Subcutaneous adipose tissue (tissue), 3 donors: ENCODE data around the gene TNK2.

- PRO-cap: no peak
- RAMPAGE, long total RNA, 3 experiments: start-site peak on the minus strand in 1 of 3 experiments, at chr3:194312972-194312980 at its widest, 5 reads per replicate
These were observed 38.4 kb downstream of the CPN2 start for GRCh38 chr3:194312505-194313387.

GRCh38 chr3:194343853-194344344 is 7.2 kb downstream of the CPN2 start:
- PRO-cap: no peak
- RAMPAGE, long total RNA, 3 experiments: no peak in any of the 3 experiments

DNA sequence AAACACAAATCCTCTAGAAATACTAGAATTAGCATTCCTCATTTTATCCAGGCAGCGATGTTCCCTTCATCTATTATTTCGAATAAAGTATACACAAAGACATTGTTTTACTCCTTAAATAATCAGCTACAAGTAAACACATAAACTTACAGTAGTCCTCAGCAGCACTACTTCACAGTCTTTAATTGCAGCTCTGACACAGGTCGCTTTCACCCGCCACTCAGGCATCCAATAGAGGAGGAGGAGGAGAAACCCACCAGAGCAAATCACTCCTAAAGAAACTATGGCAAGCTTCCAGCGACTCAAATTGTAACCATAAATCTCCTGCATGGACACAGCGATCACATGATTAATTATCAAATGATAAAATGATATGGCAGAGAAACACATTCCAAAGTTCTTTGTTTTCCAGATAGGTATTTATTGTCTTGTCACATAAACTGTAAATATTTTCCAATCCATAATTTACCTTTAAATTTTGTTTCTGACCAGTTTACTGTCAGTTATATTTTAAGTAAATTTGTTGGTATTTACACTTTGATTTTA is 26.2 kb downstream of the ATP13A3 start:
- PRO-cap: no peak
- RAMPAGE, long total RNA, 3 experiments: no peak in any of the 3 experiments

DNA sequence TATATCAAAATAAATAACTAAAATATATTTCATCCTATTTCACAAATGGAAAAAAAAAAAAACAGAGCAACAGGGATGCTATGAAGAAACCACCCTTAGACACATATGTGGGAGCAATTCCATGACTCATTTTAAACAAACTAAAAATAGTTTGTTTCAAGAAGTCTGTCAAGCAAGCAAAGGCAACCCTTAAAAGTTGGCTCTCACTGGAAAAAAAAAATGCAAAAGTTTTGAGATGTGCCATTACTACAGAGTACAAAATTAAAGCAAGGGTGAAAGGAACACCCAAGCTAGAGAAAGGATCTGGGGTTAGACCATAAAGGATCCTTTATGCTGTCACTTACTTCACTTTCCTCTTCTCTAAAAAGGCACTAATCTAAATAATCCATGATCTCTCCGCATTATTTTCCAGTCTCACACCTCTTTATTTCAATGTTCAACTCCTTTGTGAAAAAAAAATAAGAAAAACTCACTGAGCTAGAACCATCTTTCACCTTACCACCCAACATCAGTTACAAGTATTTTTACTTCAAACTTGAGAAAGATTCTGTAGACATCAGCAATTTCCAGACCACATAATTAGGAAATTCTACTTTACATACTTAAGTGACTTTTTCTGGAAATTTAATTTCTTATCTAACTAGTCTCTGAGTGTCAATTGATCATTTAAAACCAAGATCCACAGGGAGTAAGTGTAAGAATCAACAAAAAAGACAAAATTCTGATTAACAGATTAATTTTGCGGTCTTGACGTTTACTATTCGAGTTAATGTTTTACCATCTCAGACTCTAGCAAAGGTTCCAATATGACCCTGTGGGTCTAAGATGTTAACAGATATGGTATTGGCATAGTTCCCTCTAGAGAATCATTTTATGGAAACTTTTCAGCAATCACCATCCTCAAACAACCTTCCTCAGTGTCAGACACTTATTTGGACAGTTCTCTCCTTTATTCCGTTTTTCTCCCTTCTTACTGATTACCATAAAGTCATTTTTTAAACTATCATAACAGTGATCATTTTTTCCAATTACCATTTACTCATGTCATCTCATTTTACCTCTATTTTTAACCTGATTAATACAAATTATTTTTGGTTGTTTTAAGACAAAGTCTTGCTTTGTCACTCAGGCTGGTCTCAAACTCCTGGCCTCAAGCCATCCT is 5.2 kb downstream of the ATP13A3 start:
- PRO-cap: no peak
- RAMPAGE, long total RNA, 3 experiments: no peak in any of the 3 experiments

DNA sequence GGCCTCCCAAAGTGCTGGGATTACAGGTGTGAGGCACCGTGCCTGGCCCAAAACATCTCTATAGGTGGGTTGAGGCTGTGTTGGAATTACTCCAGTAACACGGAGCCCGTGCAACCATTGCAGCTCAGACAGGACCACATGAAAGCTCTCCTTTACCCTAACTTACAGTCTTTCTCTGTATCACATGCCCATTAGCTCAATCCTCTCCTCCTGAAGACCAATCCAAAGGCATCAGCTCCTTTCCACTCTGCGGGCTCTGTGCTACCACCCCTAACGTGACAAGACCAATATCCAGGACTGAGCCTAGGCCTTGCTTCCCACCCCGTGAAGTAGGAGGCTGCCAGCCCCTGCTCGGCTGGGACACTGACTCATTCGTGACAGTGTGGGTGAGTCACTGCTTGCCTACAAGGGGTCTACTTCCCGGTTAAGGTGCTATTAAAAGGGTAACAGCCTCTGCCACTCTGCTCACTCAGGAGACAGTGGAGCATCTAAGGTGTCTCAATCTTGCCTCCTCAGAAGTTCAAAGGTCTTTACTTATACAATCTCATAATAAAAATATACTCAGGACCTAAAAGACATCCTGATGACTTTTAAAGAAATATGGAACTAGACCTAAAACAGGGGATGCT is 55.2 kb downstream of the TMEM44 start:
- PRO-cap: bidirectional peak, plus-strand start at position 435 of the sequence, minus-strand start at position 289 of the sequence
- RAMPAGE, long total RNA, 3 experiments: no peak in any of the 3 experiments

GRCh38 chr3:194840632-194840928 is 154.9 kb downstream of the FAM43A start:
- PRO-cap: no peak
- RAMPAGE, long total RNA, 3 experiments: no peak in any of the 3 experiments

DNA sequence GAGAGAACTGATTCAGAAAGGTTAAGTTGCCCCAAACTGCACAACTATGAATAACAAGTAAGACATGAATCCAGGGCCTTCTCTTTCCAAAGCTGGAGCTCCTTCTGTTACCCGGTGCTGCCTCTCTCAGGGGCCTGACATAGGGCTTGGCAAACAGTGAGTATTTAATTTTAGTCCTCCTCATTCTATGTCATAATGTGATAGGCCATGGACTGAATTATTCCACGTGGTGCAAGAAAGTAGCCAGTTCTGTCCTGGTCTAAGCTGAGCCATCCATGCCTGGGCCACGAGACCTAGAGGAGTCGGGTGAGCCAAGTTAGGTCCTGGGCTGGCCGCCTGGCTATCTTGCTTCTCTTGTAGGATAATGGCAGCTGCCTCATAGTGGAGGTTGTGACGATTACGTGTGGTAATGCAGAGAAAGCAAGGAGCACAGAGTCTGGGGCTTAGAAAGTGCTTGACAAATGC is 170.6 kb downstream of the FAM43A start:
- PRO-cap: no peak
- RAMPAGE, long total RNA, 3 experiments: no peak in any of the 3 experiments

GRCh38 chr3:195087086-195087288 is 184.0 kb downstream of the XXYLT1 start:
- PRO-cap: no peak
- RAMPAGE, long total RNA, 3 experiments: no peak in any of the 3 experiments

DNA sequence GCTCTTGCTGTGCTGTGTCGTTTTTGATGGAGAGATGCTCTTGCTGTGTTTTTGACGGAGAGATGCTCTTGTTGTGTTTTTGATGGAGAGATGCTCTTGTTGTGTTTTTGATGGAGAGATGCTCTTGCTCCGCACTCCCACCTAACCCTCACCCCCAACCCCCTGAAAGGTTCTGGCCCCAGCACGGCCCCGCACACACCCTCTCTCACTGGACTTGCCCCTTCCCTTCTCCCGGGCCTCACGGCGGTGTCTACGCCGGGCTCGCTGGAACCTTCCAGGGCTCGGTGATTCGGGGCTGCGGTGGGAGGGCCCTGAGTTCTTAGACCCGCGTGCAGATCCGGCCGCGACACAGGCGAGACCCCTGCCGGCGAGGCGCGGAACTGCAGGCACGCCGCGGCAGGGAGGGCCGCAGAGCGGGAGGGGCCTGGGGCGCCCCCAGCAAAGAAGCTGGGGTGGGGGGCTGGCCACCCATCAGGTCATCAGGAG is 164.7 kb downstream of the XXYLT1 start:
- PRO-cap: unidirectional peak, minus-strand start at position 248 of the sequence
- RAMPAGE, long total RNA, 3 experiments: no peak in any of the 3 experiments

DNA sequence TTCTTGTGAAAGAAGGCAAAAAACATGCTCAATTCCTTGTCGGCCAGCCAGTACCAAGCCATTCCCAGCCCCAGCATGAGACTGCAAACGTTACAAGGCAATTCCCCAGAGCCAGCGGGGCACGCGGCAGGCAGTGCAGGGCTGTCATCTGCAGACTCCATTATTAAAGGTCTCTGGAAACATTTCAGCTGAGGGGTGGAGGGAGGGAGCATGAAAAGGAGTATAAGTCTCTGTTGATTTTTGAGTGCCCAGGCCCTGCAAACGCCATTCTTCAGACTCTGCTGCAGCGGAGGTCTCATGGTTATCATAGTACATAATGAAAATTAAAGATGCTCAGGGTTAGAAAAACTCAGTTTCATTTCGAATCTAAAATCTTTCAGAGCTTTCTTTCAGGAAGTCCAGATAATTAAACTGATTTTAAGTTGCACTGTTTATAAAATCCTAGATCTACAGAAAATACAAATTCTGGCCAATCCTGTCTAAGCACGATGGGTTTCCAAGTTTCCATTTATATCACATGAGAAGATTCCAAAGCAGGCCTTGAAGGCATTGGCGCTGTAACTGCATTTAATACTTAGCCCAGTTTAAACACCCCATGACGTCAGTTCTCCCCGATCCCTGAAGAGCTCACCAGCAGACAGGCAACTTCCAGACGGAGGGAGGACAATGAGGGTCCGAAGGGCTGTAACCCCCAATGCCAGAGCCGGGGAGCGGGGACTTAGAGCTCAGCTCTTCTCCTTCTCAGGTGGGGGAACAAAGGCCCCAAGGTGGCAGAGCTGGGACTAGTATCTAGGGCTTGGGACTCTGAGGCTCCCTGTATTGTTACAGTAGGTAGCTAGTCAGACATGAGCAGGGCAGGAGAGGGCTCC is 117.5 kb downstream of the XXYLT1 start:
- PRO-cap: no peak
- RAMPAGE, long total RNA, 3 experiments: no peak in any of the 3 experiments

DNA sequence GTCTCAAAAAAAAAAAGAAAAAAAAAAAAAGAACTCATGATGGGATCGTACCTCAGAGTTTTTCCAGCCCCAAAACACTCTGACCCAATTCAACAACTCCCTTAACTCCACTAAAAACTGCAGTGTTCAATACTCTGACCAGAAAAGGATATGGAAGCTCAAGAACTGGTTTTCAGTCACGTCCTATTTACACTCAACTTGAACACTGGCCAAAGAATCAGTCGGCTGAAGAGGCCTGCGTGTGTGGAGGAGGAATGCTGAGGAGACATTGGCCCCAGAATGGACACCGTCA is 91.7 kb downstream of the XXYLT1 start:
- PRO-cap: unidirectional peak, plus-strand start at position 220 of the sequence
- RAMPAGE, long total RNA, 3 experiments: no peak in any of the 3 experiments

- PRO-cap: no peak
- RAMPAGE, long total RNA, 3 experiments: no peak in any of the 3 experiments
These were observed 31.0 kb upstream of the XXYLT1 start for GRCh38 chr3:195301947-195302318.

DNA sequence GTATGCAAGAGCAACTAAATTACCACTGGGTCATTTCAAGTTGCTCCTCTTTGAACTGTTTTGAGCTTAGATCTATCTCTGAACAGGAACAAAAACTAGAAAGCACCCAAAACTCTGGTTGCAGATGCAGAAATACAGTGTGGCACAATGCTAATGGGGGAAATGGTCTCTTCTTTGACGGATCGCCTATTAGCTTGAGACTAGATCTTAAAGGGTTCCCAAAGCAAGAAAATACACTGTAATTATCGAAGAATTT is 888 bp downstream of the PPP1R2 start:
- PRO-cap: no peak
- RAMPAGE, long total RNA, 3 experiments: no peak in any of the 3 experiments

- PRO-cap: no peak
- RAMPAGE, long total RNA, 3 experiments: no peak in any of the 3 experiments
These were observed 9.0 kb downstream of the MUC4 start for GRCh38 chr3:195802724-195803216.

GRCh38 chr3:195806053-195806871 is 5.5 kb downstream of the MUC4 start:
- PRO-cap: unidirectional peak, minus-strand start at chr3:195806303
- RAMPAGE, long total RNA, 3 experiments: no peak in any of the 3 experiments

DNA sequence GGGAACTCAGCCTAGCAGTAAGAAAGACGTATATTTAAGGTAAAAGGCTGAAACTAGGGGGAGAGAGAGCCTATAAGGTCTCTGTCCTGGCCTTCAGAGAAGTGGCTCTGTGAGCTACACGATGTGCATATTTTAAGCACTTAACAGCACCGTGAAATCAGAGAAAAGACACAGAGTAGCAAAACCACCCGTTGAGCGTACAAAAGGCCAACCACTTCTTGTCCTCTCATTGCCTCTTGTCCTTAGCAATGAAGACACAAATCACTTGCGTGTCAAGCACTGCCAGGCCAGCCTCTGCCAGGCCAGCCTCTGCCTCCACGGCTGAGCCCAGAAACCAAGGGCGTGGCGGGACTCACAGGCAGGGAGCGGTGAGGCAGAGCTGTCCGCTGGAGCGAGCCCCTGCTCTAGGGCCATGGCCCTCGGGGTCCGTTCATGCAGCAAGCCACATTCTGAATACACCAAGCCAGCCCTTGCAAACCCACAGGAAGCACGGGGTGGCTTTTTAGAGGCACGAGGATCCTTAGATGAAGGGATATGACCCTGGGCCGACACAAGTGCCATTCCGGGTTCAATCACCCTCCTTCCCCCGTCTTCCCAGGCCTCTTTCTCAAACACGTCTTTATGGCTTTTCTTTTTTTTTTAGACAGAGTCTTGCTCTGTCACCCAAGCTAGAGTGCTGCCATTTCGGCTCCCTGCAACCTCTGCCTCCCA is 4.0 kb downstream of the MUC4 start:
- PRO-cap: no peak
- RAMPAGE, long total RNA, 3 experiments: no peak in any of the 3 experiments

DNA sequence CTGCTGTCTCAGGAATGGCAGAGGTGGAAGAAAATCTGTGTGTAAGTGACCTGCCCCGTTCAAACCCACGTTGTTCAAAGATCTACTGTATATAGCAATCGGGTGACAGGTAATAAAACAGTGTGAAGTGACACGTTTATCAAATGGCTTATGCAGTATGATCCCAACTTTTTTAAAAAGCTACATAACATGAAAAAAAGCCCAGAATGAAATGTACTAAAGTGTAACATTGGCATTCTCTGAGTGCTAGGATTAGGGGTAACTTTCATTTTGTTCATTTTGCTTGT is 16.6 kb upstream of the MUC4 start:
- PRO-cap: no peak
- RAMPAGE, long total RNA, 3 experiments: no peak in any of the 3 experiments

DNA sequence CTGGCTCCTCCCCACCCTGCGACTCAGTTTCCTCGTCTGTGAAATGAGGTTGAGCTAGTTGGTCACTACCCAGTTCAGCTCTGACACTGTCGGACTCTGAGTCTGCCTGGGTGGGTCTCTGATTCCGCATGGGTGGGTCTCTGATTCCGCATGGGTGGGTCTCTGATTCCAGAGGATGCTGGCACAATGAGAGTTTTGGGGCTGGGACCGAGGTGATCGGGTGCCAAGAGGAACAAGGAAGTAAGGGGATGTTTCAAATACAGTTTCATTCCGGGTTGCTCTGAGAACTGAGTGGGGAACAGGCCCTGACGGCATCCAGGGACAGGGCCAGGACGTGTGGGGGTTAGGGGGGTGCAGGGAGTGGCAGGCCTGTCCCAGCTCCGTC is 23.4 kb upstream of the MUC4 start:
- PRO-cap: no peak
- RAMPAGE, long total RNA, 3 experiments: no peak in any of the 3 experiments

GRCh38 chr3:195892517-195893404 is 15.6 kb downstream of the TNK2 start:
- PRO-cap: bidirectional peak, plus-strand start at chr3:195893005, minus-strand start at chr3:195892725
- RAMPAGE, long total RNA, 3 experiments: start-site peak on the minus strand in 1 of 3 experiments, at chr3:195892698-195892936 at its widest, 9 reads per replicate

GRCh38 chr3:195907600-195908758 is at the start of gene TNK2:
TSS of gene TNK2 (minus strand) at chr3:195908551.
- PRO-cap: bidirectional peak, plus-strand start at chr3:195907941, minus-strand start at chr3:195907915
- RAMPAGE, long total RNA, 3 experiments: no peak in any of the 3 experiments